ENCODE measurements around the gene KDM4C.

DNA sequence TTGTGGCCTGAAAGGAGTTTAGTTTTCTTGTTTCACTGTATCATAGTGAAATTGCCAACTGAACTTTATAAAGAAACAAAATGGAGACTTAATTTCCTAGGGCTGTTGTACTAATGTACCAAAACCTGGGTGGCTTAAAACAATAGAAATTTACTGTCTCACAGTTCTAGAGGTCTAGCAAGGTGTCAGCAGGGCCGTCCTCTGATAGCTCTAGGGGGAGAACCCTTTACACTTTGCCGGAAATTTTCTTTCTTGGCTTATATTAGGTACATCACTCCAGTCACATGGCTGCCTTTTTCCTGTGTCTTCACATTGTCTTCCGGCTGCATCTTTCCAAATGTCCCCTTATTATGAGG is 5.7 kb downstream of the UHRF2 start:
- PRO-cap: no peak
- RAMPAGE, long total RNA: no peak
- RRBS: 0% methylated on average over 1 of the region's 3 CpGs

GRCh38 chr9:6644131-6644539 is 1.4 kb downstream of the GLDC start:
- PRO-cap: no peak
- RAMPAGE, long total RNA: no peak
- RRBS: 5% methylated on average over 4 of the region's 17 CpGs

DNA sequence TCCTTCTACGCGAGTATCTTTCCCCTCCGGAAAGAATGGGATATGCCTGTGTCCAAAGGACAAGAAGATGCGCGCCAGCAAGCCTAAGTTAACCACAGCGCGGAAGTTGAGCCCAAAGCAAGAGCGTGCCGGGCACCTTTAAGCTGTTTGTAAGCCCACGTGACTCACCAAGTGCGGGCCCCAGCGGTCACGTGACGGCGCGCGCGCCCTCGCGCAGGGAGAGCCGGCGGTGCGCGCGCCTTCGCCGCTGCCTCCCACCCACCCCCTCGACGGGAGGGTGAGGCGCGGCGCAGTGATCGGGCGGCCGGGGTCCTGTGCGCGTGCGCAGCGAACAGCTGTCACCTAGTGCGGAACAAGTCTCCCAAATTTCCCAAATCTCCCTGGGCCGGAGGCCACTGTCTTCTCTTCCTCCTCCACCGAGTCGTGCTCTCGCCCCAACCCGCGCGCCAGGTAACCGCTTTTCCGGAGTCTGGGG is at the start of gene KDM4C:
KDM4C (plus strand) TSS at position 220 of the 475 bp plus-strand sequence.
- PRO-cap: bidirectional peak, plus-strand start at position 266 of the sequence, minus-strand start at position 114 of the sequence
- RAMPAGE, long total RNA: no peak
- RRBS: under 1% methylated on average over 34 of the region's 49 CpGs

- PRO-cap: no peak
- RAMPAGE, long total RNA: no peak
- RRBS: 0% methylated on average over 1 of the region's 19 CpGs
These were observed 1.5 kb downstream of the KDM4C start for GRCh38 chr9:6759287-6759725.

GRCh38 chr9:7053945-7054452 is 296.2 kb downstream of the KDM4C start:
- PRO-cap: no peak
- RAMPAGE, long total RNA: no peak
- RRBS: no CpG with 5 or more reads among the region's 3 CpGs

DNA sequence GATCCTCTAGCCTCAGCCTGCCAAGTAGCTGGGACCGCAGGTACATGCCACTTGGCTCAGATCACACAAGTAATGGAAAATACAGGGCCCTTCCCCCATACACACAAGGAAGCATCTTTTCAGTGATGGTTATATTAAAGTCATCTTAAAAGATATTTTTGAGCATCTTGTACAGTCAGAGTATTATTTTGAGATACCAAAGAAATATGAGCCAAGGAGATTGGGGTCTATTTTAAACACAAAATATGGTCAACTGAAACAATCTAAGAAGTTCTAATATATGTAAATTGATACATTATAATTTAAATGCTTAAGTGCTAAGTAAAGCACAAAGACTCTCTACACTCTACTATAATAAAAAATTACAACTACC is 59.8 kb downstream of the DMAC1 start:
- PRO-cap: no peak
- RAMPAGE, long total RNA: no peak
- RRBS: no CpG with 5 or more reads among the region's 1 CpG

DNA sequence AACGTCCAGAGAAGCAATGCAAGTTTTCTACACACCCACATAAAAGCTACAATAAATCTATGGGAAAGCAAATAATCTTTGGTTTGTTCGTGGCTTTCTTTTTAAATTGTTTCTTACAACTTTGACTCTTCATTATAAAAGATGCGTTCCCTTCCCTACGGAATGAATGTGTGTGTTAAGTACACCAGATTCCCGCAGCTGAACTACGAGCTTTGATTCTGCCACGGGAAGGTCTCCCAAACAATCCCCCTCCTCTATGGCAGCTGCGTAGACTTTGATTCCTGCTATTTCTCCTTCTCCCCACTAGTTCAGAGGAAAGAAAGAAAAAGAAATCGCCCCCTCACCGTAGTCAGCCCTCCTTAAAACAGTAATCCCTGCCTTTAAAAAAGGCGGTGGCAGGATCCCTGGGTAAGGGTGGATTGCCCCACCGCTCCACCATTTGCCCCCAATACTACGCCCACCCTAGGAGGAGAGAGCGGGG is 1057.3 kb upstream of the DMAC1 start:
- PRO-cap: no peak
- RAMPAGE, long total RNA: no peak
- RRBS: no CpG with 5 or more reads among the region's 14 CpGs

- PRO-cap: no peak
- RAMPAGE, long total RNA: no peak
- RRBS: no CpG with 5 or more reads among the region's 2 CpGs
These were observed 1158.7 kb upstream of the DMAC1 start for GRCh38 chr9:8958362-8958627.

GRCh38 chr9:11196585-11196890 is 583.7 kb upstream of the PTPRD start:
- PRO-cap: no peak
- RAMPAGE, long total RNA: no peak
- RRBS: no CpG with 5 or more reads among the region's 8 CpGs

- PRO-cap: no peak
- RAMPAGE, long total RNA: no peak
- RRBS: no CpG with 5 or more reads among the region's 3 CpGs
These were observed 9.6 kb downstream of the LURAP1L start for GRCh38 chr9:12784349-12784943.

DNA sequence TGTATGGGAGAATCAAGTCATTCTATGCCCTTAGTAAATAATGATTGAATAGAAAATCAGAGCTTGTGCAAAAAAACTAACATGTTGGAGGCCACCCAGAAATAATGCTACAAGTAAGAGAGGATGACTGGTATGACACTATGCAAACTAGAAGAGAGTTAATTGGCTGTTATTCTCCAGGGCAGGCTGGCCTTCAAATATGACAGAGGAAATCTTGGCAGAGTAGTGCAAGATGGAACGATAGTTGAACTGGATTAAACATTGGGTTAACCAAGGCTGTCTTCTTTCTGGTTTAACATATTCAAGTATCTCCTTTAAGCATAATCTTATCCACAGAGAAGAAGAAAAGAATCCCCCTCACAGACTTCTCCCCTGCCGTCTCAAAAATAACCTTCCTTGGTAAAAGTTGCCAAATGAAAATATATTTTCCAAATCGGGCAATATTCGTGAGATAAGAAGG is 196.1 kb downstream of the MPDZ start:
- PRO-cap: no peak
- RAMPAGE, long total RNA: no peak
- RRBS: no CpG with 5 or more reads among the region's 4 CpGs

DNA sequence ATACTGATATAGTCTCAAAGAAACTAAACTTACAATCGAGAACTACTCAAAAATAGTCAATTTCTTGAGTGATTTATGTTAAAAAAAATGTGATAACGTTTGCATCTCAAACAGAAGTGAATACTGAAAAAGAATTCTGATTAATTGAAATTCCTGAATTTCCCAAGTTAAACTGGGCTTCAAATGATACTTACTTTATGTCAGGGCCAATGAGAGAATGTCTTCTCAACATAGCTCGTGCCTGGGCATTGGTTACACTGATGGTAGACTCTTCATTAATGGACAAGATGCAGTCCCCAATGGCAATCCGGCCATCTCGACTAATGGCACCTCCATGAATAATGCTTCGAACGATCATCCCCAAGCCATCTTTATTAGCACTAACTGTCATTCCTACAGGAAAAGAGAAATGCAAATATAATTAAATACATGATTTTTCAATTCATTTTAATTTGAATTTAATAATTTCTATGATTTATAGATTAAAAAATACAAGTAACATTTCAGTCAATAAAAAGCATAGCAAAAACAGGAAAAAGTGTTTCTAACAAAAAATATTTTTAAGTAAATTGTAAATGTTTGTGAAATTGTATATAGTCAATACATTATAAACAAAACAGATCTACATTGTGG is 111.2 kb downstream of the MPDZ start:
- PRO-cap: no peak
- RAMPAGE, long total RNA: no peak
- RRBS: no CpG with 5 or more reads among the region's 7 CpGs

DNA sequence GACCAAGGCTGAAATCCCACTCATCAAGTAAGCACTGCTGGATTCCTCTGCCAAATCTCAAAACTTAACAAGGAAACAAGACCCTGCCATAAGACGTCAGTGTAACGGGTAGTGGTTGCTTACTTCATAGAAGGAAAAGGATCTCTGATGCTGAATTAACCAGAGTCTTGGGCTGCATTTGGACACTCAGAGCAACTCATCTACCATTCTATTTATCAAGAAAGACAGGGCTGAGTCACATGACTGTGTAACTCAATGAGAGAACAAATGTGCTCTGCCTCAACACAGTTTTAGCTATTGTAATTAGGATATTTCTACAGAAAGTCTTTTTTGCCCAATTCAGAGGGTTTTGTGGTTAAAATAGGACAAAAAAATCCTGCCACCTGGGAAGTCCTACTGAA is 104.6 kb downstream of the MPDZ start:
- PRO-cap: no peak
- RAMPAGE, long total RNA: no peak
- RRBS: no CpG with 5 or more reads among the region's 2 CpGs

DNA sequence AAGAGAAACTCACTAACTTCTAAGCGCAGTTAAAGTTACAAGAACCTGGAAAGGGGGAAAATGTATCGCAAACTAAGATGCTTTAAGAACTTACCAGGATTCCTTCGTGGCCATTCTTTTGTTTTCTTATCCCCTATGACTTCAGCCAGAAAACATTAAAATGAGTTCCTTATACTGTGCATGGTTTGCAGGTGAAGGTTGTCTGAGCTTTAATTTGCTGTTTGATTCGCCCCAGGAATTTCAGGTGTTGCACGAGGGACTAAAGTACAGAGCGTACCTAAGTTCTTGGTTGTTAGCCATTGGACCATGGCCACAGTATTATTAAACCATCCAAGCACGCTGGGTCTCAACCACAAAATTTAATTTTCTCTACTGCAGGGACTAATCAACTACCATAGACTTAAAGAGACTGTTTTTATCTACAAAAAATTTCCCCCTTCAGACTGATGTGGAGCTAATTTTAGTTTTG is 208.4 kb upstream of the MPDZ start:
- PRO-cap: no peak
- RAMPAGE, long total RNA: no peak
- RRBS: no CpG with 5 or more reads among the region's 7 CpGs

DNA sequence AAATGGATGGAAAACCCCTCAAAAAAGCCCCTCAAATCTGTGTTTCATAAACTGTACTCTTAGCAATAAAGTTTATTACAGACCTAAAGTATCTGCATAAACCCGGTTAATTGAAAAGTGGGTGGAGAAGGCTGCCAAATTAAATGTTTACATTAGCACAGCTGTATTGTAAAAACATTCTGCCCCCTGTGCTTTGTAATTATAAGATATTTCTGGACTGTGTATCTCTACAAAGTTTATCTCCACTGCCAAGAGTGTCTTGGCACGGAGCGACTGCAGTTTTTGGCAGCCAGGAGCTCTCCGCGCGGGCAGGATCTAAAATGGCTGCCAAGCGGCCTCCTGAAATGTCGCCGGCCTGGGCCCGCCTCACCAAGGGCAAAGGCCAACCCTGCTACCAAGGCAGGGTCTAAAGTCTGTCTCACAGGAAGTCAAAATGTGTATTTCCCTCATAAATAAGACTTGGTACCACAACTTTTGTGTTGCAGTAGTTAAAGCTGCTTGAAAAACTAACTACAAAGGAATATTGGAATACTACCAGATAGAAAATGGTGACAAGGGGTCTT is 110.6 kb downstream of the NFIB start:
- PRO-cap: no peak
- RAMPAGE, long total RNA: no peak
- RRBS: no CpG with 5 or more reads among the region's 10 CpGs

DNA sequence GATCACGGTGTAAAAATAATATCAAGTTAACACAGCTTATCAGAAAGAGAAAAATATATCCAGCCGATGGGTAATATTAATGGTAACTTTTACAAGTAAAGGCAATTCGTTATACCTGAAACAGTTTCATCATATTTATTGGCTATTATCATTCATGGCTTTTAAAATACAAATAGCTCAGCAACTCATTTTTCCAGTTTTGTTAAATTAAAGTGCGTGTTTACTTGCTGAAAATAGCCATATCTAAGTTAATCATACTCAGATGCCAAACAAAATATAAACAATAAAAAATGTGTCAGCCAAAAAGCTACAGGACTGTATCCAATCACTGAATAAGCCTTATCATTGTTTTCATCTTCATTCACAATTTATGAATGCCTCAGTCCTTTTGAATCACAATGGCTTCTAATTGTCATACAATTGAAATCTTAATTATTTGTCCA is 2.1 kb downstream of the NFIB start:
- PRO-cap: no peak
- RAMPAGE, long total RNA: no peak
- RRBS: no CpG with 5 or more reads among the region's 4 CpGs

- PRO-cap: no peak
- RAMPAGE, long total RNA: no peak
- RRBS: no CpG with 5 or more reads among the region's 7 CpGs
These were observed 7.6 kb upstream of the NFIB start for GRCh38 chr9:14321503-14322013.

DNA sequence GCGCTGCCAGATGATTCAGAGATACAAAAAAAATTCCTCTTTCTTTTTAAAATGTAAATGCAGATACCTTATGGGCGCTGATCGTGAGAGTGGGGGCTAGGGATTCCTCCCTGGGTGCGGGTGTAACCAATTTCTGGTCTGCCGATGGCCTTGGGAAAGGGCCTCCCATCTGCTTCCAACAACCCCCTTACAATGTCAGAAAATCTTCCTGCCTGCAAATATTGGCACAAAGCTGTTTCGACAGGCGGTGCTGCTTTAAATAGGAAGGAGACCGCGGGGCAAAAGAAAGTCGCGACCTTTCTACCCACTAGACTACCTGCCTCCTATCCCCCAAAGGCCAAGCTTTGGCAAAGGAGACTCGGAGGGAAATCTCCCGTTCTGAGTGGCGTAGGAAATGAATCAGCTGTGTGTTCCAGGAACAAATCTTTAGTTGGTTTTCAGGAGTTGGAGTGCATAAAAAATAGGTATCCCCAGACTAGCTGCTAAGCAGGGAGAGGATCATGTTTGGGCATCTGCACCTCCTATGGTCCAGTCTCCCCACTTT is 36.8 kb upstream of the NFIB start:
- PRO-cap: no peak
- RAMPAGE, long total RNA: no peak
- RRBS: no CpG with 5 or more reads among the region's 14 CpGs

GRCh38 chr9:14353201-14353886 is 39.4 kb upstream of the NFIB start:
- PRO-cap: no peak
- RAMPAGE, long total RNA: no peak
- RRBS: no CpG with 5 or more reads among the region's 19 CpGs

DNA sequence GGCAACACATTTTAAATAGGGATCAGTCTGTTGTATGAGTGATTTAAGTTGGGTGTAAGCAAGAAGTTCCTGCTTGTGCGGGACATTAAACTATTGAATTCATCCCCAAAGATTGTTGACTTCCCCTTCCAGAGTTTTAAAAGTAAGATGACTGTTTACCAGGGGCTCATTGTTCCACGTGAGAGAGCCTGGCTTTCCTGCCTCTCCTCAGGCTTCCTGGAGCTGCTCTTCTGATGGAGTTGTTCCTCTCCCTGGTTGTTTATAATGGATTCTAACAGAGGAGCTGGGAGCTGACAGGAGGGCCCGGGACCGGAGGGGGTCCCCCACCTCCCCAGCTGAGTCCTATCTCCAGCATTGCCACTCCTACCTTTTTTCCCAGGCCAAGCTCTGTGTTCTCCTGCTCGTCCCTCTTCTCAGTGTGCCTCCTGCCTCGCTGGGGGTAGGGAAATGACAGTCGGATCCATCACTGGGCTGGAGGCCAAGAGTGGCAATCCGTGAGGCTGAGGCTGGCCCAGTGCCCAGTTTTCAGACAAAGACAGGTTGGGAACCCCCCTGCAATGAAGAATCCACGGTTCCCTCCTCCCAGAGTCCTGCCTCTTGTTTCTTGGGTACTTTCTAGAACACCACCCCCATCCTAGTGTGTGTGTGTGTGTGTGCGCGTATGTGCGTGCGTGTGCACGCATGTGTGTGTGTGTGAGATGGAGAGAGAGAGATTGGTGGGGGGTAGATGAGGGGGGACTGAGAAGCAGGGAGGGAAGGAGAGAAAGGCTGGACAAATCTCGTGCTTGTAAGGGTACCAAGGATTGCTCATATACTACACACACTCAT is 123.6 kb upstream of the NFIB start:
- PRO-cap: no peak
- RAMPAGE, long total RNA: no peak
- RRBS: no CpG with 5 or more reads among the region's 15 CpGs

Measured in lung (tissue), 4 donors.